Hematopoietic multipotent progenitor cell (in vitro differentiated cells): ENCODE data around the genes TRIM25 and AKAP1.

DNA sequence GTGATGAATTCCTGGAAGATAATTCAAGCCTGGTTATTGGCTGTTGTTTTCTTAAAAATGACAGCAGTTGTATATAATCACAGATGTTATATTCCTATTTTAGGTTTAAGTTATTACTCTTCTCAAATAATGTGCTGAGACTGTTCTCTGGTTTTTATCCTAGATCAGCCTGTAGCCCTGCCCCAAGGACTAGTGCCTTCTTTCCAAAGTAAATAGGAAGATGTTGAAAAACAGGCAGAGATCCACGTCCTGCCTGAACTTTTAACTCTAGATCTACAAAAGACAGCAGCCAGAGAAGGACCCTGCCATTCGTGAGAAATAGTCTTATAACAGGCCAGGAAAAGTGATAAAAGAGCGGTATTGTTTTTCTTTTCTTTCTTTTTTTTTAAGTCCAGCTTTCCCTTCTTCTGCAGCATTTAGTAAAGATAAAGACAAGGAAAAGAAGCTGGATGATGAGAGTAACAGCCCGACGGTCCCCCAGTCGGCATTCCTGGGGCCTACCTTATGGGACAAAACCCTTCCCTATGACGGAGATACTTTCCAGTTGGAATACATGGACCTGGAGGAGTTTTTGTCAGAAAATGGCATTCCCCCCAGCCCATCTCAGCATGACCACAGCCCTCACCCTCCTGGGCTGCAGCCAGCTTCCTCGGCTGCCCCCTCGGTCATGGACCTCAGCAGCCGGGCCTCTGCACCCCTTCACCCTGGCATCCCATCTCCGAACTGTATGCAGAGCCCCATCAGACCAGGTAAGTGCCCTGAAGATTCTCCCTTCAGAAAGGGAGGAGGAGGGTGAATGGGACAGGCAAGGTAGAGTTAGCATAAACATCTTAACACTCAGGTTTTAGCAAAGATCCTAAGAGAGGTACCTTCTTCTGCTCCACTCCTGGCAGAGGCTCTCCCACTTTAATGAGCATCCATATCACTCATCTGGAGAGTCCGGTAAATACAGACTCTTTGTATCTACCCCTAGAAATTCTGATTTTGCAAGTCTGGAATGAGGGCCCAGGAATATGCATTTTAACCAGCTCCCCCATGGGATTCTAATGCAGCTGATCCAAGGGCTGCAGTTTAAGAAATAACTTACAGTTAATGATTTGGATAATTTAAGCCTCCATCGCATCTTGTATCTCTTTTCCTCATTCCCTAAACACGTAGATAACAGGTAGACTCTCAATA is 3.0 kb downstream of the HLF start:
- CAGE, long polyA plus RNA = no peak

GRCh38 chr17:55284071-55285226 is 19.7 kb downstream of the HLF start:
- CAGE, long polyA plus RNA = no peak

GRCh38 chr17:55730454-55731221 is 8.0 kb upstream of the TMEM100 start:
- CAGE, long polyA plus RNA = no peak

GRCh38 chr17:55833526-55833883 is 82.7 kb downstream of the PCTP start:
- CAGE, long polyA plus RNA = no peak

DNA sequence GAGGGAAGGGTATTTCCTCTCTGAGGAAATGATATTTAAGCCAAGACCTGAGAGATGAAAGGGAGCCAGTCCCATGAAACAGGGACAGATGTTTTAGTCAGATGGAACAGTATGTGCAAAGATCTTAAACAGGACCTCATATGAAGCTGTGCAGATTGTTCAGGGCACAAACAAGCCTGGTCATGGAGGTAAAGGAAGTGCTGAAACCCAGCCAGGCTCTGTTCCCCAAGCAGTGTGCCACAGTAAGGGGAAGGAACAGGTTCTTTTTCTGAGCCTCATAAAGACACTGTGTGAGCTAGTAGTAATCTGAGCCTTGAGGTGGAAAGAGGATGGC is 159.9 kb downstream of the ANKFN1 start:
- CAGE, long polyA plus RNA = no peak

GRCh38 chr17:56369695-56369986 is 216.4 kb downstream of the ANKFN1 start:
- CAGE, long polyA plus RNA = no peak

DNA sequence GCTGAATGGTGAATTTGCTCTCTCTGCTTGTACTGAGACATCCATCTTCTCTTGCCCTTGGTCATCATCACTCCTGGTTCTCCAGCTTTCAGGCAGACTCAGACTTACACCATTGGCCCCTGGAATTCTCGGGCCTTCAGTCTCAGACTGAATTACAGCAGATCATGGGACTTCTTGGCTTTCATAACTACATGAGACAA is 26.2 kb upstream of the NOG start:
- CAGE, long polyA plus RNA = no peak

- CAGE, long polyA plus RNA = no peak
These were observed 85.1 kb downstream of the NOG start for GRCh38 chr17:56678541-56679119.

DNA sequence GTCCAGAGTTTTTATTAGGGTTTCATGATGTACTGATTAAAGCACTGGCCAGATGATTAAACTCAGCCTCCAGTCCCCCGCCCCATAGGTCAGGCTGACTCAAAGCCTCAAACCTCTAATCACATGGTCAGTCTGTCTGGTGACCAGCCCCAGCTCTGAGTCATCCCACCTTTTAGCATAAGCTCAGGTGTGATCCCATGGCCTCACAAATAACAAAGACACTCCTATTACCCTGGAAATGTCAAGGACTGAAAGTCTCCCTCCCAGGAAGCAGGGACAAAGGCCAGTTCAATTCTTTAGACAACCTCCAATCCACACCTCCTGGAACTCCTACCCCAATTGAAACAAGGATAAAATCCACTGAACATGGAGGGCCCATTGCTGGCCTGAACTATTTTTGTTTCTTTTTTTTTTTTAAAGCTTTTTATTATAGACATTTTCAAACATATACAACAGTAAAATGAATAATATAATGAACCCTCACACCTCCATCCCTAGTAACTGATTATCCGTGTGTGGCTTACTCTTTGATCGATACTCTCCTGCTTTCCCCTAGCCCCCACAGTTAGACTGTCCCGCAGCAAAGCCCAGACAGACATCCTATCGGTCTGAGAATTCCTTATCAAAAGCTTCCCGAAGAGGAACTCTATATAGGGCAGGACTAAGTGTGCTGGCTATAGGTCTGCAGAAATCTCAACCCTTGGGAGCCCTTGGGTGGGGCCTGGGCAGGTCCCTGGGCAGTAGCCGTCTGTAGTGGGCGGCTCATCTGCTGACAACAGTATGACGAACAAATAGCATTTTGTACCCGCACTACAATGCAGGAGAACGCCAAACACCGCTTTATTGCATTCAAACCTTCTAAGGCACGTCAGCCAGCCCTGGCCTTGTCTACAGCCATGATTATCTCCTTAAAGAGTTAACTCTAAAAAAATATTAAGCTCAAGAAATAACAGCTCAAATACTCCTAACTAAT is 25.5 kb downstream of the TRIM25 start:
- CAGE, long polyA plus RNA = no peak

GRCh38 chr17:56913253-56914303 is at the start of gene TRIM25:
TRIM25 (minus strand) TSS chr17:56914049.
- CAGE, long polyA plus RNA = start-site peak on the minus strand at chr17:56914040-56914055, 234 reads

DNA sequence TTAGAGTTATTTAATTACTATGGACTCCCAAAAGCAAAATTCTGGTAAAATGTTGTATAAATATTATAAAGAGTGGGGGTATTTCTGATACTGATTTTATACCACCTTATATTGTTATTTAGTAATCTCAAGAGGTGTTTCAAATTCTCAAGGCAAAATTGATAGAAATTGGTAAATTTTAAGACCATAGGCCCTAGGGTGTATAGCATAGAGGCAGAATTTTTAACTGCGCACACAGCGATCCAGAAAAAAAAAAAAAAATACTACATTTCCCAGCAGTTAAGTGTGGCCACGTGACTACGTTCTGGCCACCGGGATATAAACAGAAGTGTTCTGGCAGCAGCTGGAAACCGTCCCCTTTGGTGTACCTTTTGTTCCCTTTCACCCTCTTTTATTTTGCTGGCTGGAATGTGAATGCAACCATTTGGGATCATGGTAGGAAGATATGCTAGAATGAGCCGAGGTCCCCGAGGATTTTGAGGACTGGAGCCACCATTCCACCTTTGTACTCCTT is 52.8 kb upstream of the AKAP1 start:
- CAGE, long polyA plus RNA = no peak

DNA sequence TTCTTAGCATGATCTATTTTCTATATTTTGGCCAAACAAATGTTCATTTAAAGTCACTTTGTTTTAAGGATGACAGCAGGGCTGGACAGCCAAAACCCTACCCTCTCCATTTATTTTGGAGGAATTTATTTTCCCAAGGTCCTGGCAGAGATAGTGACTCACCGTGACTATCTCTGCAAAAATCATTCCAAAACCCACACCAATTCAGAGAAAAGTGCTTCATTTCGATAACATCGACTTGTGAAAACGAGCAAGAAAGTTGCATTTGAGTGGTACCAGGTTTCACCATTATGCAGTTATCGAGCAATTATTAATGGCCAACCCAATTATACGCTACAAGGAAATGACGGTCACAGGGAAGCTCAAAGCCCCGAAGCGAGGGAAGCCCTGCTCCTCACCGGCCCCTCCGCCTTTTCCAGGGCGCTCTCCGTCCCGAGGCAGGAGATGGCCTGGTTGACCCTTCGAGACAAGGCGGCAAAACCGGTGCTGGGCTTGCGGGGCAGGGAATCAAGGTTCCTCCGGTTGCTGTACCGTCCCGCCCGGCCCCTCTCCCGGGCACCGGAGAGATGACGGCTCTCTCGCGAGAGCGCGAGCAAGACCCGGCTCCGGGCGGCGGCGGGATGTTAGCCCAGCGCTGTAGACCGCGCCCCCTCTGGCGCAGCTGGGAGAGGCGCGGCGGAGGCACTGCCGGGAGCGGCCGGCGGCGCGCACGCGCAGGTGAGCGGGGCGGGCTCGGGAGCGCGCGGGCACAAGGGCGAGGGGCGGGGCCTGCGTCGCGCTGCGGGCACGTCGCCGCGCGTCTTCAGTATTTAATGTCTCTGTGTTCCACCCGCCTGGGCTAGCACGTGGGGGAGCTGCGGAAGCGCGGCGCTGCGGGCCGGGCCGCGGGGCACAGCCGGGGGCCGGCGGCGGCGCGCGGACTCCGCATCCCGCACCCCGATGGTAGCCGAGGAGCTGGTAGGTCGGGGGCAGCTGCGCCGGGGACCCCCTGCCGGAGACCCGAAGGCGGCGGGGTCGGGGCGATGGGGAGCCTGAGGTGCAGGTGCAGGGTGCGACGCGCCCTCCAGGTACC is at the start of gene AKAP1:
Gene AKAP1, plus strand, starts transcription at position 805 of the 1,072 bp plus-strand sequence.
- CAGE, long polyA plus RNA = no peak

- CAGE, long polyA plus RNA = no peak
These were observed 7.8 kb downstream of the AKAP1 start for GRCh38 chr17:57092685-57093452.

GRCh38 chr17:57105414-57106454 is 20.7 kb downstream of the AKAP1 start:
- CAGE, long polyA plus RNA = no peak

DNA sequence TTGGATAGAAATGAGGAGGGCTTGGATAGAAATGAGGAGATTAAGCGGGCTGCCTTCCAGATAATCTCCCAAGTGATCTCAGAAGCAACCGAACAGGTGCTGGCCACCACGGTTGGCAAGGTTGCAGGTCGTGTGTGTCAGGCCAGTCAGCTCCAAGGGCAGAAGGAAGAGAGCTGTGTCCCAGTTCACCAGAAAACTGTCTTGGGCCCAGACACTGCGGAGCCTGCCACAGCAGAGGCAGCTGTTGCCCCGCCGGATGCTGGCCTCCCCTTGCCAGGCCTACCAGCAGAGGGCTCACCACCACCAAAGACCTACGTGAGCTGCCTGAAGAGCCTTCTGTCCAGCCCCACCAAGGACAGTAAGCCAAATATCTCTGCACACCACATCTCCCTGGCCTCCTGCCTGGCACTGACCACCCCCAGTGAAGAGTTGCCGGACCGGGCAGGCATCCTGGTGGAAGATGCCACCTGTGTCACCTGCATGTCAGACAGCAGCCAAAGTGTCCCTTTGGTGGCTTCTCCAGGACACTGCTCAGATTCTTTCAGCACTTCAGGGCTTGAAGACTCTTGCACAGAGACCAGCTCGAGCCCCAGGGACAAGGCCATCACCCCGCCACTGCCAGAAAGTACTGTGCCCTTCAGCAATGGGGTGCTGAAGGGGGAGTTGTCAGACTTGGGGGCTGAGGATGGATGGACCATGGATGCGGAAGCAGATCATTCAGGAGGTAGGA is 21.6 kb downstream of the AKAP1 start:
- CAGE, long polyA plus RNA = no peak

- CAGE, long polyA plus RNA = no peak
These were observed 103.8 kb downstream of the MSI2 start for GRCh38 chr17:57360001-57360686.

DNA sequence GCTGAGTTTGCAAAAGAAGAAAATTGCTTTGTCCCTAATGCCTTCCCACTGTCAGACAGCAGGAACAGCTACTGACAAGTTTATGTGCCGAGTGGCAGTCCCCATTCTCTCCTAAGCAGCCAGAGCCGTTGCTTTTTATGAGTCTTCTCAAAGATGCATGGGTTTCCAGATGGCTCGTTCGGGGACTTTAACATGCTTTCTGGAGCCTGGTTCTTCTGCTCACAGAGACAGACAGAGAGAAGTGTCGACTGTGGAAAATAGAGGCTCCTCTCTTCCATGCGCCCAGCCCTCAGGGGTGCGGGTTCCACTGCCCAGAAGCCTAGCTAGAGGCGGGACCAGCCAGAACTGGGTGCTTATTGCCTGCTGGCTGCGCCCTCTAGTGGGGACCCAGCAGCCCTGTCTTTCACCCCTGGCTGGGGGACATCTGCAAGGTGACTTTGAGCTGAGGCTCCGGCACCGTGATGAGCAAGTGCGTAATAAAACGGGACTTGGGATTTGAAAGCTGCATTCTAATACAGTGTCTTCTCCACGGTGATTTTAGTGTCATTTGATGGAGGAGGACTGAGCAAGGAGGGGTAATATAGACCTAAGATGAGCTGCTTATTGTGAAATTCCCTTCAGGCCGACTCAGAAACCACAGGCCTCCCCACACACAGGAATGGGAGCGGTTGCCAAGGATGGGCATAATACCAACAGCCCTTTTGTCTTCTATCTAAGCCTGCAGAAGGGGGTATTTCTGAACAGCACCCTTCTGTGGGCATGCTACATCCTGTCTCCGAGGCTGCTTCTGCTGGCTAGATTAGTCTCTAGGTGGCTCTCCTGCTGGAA is 73.2 kb downstream of the CCDC182 start:
- CAGE, long polyA plus RNA = no peak

- CAGE, long polyA plus RNA = no peak
These were observed 18.3 kb downstream of the CCDC182 start for GRCh38 chr17:57726524-57727453.

DNA sequence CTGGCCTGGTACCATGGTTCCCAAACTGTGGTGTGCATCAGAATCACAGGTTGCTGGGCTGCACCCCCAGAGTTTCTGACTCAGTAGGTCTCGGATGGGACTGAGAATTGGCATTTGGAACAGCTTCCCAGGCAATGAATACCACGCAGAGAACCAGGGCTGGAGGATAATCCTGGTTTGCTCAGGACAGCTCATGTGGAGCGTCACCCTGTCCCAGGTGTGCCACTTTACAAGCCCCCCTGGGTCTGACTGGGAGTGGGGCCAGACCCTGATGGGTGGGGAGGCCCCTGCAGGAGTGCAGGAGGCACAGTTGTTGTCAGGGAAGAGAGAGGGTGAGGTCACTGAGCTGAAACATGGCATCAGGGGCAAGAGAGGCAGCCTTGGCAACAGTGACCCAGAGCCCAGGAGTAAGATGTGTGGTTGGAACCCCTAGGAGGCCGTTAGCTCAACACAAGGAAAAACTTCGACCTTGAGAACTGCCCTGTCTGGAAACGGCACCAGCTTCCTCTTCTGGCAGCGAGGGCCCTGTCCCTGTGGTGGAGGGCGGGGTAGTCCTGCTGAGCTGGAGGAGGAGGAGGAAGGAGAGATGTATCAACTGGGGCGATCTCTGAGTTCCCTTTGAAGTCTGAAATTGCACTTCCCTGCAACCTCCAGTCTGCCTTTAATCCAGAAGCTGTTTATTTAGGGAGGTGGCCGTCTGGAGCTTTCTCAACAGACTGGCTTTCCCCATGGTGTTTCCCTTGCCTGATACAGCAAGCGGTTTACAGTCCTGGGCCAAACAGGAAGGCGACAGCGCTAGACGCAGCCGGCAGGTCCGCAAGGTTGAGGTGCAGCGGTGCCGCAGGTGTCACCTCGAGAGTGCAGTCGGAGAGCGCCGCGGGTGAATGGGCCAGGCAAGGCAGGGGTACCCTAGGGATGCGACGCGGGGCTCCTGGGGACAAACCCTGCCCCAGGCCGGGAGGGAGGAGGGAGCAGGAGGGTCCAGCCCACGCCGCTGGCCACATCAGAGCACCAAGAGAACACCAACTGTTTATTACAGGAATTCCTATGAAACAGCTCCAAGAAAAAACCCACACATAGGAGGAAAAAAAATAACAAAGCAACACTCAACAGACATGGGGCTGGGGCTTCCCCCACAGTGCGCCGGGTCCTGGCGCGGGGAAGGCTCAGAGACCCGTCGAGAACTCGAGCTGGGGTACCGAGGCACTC is 11.1 kb upstream of the MRPS23 start:
- CAGE, long polyA plus RNA = no peak

DNA sequence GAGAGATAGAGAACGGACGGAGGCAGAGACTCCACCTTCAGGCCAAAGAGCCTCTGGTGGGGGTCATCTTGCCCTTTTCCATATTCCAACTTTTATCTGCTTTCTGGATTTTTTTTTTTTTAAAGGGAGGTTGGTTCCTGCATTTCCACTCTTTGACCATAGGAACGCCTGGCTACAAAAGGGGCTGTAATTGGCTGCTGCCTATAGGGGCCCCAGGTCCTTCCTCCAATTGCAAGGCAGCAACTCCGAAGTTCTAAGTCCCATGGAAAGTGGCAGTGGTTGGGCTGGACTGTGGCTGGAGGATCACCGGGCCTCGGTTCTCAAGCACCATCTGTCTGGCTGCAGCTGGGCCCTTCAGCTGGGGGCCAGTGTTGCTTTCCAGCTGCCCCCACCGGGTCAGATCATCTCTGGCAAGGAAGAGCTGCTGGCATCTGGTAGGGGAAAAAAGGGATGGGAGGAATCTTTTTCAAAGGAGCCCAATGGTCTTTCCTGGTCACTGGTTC is 13.1 kb upstream of the MRPS23 start:
- CAGE, long polyA plus RNA = no peak